Placental pericyte (primary cell): Measurements from ENCODE around the gene GADL1.

- CAGE, long polyA plus RNA, result no peak
These were observed 634.9 kb upstream of the TGFBR2 start for GRCh38 chr3:29971493-29971947.

- CAGE, long polyA plus RNA, result no peak
These were observed 317.0 kb upstream of the TGFBR2 start for GRCh38 chr3:30289351-30289784.

DNA sequence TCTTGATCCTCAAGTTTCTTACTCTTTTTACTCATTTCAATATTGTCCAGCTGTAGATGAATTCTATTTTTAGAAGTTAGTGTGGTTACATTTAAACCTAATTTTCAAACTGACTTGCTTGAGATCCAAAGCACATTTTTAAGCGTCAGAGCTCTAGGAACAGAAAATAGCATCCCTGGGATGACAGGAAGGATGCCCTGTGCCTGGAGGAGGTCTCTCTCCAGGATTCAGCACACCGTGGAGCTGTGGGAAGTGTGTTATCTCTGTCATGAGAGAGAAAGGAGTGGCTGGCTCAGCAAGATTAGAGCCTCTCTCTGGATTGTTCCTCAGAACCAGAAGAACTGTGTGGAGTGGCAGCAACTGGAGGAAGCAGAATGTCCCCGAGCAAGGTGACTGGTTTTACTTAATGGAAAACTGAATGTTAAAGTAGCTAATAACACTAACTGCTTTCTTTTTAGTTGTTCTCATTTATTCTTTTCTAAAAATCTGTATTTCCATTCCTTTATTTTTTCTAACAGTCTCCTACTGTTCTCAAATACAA lies 233.6 kb upstream of the TGFBR2 start:
- CAGE, long polyA plus RNA, result no peak

DNA sequence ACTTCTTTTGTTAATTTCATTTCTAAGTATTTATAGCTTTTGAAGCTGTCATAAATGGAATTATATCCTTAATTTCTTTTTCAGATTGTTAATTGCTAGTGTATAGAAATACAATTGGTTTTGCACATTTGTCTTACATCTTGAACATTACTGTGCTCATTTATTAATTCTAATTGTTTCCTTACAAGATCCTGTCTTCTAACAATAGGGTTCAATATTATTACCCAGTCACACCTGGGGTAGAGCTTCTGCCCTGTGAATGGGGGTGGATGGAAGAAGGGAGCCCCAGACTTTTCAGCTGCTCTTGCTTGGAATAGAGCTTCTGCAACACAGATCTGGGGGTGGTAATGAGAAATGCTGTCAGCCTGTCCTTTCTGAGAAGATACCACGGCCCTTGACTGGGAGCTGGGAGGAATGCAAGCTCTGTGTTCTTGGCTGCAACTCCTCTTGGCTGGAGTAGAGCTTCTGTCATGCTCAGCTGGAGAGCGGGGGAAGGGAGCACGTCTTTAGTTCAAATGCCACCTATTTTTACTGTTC lies 180.2 kb upstream of the TGFBR2 start:
- CAGE, long polyA plus RNA, result no peak

DNA sequence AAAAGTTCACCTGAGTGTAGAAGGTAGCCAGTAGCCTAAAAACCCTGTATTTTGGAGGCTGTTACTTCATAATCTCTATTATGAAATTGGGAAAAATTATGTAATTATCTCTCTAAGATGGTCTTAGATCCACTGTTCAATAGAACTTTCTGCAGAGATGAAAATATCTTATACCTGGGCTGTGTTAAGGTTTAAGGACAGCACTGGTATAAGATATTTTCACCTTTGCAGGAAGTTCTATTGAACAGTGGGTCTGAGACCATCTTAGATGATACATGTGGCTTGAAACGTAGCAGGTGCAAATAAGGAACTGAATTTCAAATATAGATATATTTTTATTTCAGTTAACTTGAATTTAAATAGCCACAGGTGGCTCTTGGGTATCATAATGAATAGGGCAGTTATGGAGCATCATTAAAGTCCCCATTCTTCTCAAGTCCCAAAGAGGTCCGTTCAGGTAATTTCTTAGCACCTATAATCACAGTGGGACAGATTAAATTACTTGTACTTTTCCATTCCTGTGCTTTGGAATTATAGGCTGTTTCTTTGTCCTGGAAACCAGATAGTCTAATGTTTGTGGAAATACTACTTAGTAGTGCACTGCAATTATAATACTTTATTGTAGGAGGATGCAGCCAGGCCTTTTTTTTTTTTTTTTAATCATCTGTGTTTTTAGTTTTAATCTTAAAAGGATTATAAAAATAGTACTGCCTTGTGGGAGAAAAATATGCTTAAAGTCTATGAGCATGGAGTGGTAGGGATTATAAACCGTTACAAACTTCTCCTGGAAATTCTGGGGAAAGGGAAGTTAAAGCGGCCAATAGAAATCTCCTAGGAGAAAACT lies 21.3 kb downstream of the TGFBR2 start:
- CAGE, long polyA plus RNA, result no peak

GRCh38 chr3:30637383-30637680 lies 30.9 kb downstream of the TGFBR2 start:
- CAGE, long polyA plus RNA, result no peak

DNA sequence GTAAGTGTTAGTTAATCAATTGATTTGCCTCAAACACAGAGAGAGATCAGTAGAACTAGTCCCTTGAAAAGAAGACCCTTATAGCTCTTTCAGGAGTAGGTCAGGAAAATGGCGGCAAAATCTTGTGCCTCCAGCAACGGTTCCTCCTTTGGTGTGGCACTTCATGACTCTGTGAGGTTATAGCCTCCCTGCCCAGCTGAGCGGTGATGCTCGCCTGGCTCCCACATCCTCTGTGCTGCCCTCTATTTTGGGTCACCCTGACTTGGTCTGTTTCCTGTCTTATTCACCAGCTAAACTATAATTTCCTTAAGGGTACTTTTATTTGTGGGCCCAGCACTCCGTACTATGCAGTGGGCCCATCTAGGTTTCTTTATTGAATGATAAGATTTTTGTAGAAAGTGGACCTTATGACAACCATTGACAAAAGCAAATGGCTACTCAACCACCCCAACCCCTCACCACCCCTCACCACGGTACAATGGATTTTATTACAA lies 37.7 kb downstream of the TGFBR2 start:
- CAGE, long polyA plus RNA, result no peak

- CAGE, long polyA plus RNA, result no peak
These were observed 60.1 kb downstream of the TGFBR2 start for GRCh38 chr3:30666537-30666850.

GRCh38 chr3:30894470-30894973 lies at the start of gene GADL1:
Gene GADL1 (minus strand): TSS chr3:30894661.
- CAGE, long polyA plus RNA, result no peak

- CAGE, long polyA plus RNA, result no peak
These were observed 305.5 kb upstream of the STT3B start for GRCh38 chr3:31226747-31228031.

DNA sequence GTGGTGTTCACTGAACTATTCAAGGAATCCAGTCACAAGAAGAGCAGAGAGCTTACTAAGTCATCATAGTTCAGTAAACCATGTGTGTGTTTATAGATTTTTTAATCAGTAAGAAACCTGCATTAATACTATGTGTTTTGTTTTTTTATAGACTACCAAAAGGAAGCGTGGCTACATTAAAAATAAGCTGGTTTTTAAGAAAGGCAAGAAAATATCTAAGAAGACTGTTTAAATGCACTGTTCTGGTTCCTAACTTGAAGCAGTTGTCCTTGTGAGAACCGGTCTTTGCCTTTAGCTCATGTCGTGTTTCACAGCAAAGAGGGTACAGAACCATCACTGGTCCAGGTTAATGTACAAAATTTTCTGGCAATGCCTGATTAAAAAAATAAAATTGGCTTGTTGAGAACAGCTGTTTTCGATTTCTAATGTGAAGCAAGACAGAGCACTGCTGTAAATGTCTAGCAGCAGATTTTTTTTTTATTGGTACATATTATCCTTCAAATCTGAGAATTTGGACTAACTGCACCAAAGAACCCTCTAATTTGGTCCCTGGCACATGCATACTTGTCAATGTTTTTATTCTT lies 103.2 kb downstream of the STT3B start:
- CAGE, long polyA plus RNA, result no peak

DNA sequence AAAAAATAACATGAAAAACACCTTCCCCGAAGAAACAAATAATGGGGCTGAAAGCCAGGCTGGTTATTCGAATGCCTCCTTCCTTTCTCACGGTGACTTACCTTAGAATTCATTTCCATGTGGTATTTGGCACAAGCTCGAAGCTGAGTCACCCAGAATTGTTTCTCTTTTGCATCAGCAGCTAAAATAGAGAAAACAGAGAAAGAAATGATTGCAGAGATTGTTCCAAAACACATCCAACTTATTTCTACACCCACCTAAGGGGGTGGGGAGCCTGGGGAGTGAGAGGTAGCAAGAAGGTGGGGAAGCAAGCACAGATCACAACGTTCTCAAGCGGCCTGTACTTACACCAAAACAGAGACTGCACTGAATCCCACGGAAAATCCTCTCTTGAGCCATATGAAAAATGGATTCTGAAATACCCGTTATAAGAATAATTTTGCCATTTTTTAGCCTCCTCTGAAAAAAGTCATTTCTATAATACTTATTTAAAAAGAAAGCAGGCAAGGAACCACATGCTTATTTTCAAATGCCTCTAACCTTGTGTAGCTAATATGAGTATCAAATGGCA lies 104.6 kb downstream of the OSBPL10 start:
- CAGE, long polyA plus RNA, result no peak

GRCh38 chr3:32216109-32216619 lies 22.3 kb upstream of the CMTM8 start:
- CAGE, long polyA plus RNA, result no peak

- CAGE, long polyA plus RNA, result no peak
These were observed 70.7 kb upstream of the CMTM7 start for GRCh38 chr3:32320896-32321445.

DNA sequence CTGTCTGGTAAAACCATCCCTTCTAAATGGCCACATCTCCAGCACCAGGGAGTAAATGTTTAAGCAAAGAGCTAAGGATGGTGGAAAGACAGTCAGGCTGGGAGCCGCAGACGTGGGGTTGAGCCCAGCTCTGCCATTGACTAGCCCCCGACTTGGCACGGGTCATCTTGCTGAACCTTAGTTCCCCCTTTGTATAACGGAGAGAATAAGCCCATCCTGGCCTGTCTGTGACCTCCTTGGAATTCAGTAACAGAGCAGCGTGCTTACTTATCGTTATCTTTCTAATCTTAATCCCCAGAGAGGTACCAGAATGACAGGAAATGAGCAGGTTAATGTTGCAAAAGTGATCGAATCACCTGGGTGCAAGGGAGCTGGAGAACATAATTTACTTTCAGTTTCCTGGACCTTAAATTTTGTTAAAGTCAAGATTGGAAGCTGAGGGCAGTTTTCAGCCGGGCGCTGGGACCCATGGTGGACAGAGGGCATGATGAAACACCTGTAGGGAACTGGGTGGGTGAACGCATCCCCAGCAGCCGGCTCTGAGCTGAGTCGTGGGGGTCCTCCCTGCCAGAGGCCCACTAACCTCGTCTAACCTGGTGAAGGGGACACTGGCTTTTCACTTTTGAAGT lies 46.5 kb downstream of the CMTM6 start:
- CAGE, long polyA plus RNA, result no peak

DNA sequence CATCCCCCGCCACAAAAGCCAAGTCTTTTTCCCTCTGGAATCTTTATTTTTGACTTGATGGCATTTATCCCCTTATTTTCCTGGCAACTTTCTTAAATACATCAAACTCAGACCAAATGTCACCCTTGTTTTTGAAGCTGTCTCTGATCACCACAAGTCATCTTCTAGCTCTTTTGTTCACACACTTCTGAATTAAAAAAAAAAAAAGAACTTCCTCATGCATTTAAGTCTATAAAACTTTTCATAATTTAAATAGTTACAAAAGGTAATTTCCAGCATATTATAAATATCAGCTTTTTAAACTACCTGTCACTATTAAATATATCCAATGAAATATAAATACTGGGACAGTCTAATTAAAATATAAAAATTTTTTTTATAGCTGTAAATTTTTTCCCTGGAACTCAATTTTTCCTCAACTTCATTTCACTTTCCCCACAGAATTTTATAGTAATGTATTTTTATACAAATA lies 17.6 kb downstream of the CMTM6 start:
- CAGE, long polyA plus RNA, result no peak

- CAGE, long polyA plus RNA, result no peak
These were observed 14.3 kb downstream of the DYNC1LI1 start for GRCh38 chr3:32556069-32557135.

DNA sequence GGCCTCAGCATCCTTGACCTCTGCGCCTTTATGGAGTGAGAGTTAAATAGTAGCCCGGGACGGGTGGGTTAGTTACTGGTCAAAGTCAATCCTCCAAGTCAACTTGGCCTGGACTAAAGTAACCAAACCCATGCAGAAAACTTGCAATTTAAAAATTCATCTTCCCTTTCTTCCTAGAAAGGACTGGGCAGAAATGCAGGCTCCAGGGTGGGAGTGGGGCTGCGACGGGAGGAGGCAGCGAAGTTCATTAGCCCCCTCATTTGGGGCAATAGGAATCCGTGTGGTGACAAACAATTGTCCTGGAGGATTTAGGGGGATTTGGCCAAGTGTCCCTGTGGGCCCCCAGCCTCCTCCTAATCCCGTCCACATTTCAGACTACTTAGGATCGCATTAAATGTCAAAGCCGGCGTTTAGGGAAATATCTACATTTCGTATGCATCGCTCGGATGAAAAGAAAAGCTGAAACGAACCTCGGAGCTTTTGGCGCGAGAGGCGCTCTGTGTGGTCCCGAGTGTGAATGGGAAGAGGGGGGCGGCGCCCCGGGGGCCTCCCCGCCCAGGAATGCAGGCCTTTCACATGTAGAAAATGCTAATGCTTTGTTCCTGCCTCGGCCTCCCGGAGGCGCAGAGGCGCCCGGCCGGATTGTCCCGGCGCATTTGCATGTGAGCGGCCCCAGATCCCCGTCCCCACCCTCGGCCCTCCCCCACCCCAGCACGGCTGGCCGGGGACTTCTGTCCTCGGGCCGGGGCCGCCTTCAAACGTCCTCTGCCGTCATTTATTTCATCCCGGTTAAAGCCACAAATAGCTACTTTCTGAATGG lies 37.2 kb upstream of the TRIM71 start:
- CAGE, long polyA plus RNA, result no peak

DNA sequence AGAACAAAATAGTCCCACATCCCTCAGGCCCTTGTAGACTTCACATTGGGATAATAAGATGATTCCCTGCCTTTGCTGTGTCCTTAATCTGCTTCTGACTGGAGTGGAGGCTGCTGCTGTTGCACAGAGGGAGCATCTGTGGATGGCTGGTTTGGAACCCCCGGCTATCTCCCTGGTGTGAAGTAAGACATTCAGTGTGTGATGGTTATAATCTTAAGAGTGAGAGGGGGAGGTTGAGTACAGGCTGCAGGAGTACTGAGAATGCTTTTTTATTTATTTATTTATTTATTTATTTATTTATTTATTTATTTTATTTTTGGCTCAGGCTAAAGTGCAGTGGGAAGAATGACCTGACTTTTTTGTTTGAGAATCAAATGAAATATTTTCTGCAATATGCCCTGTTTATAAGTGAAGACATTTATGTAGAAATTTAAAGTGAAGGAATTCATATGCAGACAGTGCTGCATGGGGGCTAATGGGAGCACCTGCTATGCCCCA lies 15.6 kb downstream of the TRIM71 start:
- CAGE, long polyA plus RNA, result no peak

DNA sequence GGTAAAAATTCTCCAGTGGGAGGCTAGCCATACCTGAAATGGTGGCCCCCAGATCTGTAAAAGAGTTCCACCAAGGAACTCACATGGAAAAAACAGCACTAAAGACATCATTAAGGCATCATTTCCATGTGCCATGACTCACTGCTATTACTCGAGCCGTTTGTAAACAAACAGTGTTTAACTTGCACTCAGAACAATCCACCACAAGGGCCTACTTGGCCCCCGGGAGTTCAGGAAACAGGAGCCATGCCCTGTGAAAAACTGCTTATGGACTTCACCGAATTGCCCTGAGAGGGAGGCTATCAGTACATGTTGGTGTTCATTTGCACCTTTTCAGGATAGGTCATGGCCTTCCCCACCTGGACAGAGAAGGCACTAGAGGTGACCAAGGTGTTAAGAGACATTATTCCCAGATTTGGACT lies 18.2 kb downstream of the CCR4 start:
- CAGE, long polyA plus RNA, result no peak